GM12878 (cell line): ENCODE measurements around the gene SPINT3.

DNA sequence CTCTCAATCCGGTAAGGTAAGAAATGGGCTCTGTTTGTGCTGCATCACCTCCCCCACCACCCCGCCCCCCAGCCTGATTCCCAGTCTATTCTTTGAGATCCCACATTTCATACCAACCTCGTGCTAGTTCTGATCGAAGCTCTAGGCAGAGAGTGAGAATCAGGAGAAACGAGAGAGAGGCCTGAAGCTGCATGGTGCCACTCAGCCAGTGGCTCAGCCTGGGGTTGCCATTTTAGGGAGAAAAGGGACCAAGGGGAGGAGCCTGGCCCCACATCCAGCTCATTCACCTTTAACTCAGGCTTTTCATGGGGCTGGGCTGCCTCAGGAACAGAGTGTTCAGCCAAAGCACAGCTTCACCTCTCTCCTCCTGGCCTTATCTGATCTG is at the start of gene SPINT3:
Gene SPINT3, minus strand, starts transcription at position 207 of the 385 bp plus-strand sequence.
- RAMPAGE, long total RNA, result no peak
- RRBS, 2 experiments, result no CpG with 5 or more reads among the region's 5 CpGs
CAGE:
- cytosol, long polyA minus RNA, result no peak
- cytosol, long polyA plus RNA, result no peak
- long polyA plus RNA, result no peak
- nucleolus, long total RNA, result no peak
- nucleus, long polyA plus RNA, result no peak
- nucleus, long total RNA, result no peak

GRCh38 chr20:45812799-45813502 is 507 bp downstream of the UBE2C start:
- RAMPAGE, long total RNA, result no peak
- RRBS, 2 experiments, result 0% methylated on average over 1 of the region's 27 CpGs
CAGE:
- cytosol, long polyA minus RNA, result no peak
- cytosol, long polyA plus RNA, result start-site peak on the plus strand at chr20:45812995-45813055, 383 and 295 reads in 2 replicates
- long polyA plus RNA, result start-site peak on the plus strand at chr20:45812995-45813084, 217 and 244 reads in 2 replicates
- nucleolus, long total RNA, result start-site peak on the plus strand at chr20:45813005-45813023, 108 reads; start-site peak on the plus strand at chr20:45813239-45813326, 19 reads
- nucleus, long polyA plus RNA, result start-site peak on the plus strand at chr20:45812998-45813048, 266 and 127 reads in 2 replicates
- nucleus, long total RNA, result start-site peak on the plus strand at chr20:45813009-45813016, 5 reads

DNA sequence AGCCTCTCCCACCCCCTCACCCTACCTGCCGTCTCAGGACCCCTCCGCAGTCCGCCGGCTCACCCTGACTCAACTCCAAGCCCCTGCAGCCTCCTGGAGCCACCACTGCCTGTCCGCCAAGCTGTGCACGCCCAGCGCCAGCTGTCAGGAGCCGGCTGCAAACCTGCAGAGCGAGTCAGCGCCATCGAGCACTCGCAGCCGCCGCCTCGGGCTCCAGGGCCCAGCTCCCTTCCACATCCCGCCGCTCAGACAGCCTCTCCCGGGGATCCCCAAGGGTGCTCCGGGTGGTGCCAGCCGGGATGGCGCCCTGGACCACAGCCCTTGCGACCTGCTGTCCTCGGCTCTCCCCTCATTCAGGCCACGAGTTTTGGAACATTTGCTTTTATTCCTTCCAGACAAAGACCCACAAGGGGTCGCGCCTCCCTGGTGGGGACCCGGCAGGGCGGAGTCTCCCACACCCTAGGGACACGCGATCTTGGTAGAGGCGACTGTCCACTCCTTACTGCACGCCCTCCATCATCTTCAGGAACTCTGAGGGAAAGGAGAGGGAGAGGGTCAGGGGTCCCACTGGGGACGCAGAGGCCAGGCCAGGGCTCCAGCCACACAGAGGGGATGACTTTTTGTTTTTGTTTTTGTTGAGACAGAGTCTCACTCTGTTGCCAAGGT is 4.1 kb downstream of the TNNC2 start:
- RAMPAGE, long total RNA, result no peak
- RRBS, 2 experiments, result 8 to 42% methylated on average over 7 to 13 of the region's 33 CpGs
CAGE:
- cytosol, long polyA minus RNA, result no peak
- cytosol, long polyA plus RNA, result no peak
- long polyA plus RNA, result no peak
- nucleolus, long total RNA, result no peak
- nucleus, long polyA plus RNA, result no peak
- nucleus, long total RNA, result no peak

GRCh38 chr20:45893850-45894616 is 2.9 kb downstream of the CTSA start:
- RAMPAGE, long total RNA, result no peak
- RRBS, 2 experiments, result no CpG with 5 or more reads among the region's 7 CpGs
CAGE:
- cytosol, long polyA minus RNA, result start-site peak on the plus strand at chr20:45894004-45894014, 17 reads
- cytosol, long polyA plus RNA, result no peak
- long polyA plus RNA, result no peak
- nucleolus, long total RNA, result no peak
- nucleus, long polyA plus RNA, result no peak
- nucleus, long total RNA, result no peak

DNA sequence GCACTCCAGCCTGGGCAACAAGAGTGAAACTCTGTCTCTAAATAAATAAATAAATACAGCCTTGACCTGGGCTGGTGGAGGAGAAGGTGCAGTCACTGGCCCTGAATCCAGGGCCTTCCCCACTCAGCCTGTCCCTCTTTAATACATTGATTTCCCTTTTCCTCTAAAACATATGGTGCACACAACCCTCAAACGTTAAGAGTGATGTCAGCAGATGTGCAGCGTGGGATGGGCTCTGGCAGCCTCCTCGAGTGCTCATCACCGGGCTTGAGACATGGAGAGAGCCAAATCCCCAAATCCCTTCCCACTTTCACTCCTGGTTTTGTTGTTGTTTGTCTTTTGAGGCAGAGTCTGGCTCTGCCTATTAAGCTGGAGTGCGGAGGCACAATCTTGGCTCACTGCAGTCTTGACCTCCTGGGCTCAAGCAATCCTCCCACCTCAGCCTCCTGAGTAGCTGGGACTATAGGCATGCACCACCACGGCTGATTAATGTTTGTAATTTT is 5.8 kb upstream of the PLTP start:
- RAMPAGE, long total RNA, result no peak
- RRBS, 2 experiments, result no CpG with 5 or more reads among the region's 6 CpGs
CAGE:
- cytosol, long polyA minus RNA, result no peak
- cytosol, long polyA plus RNA, result no peak
- long polyA plus RNA, result no peak
- nucleolus, long total RNA, result no peak
- nucleus, long polyA plus RNA, result no peak
- nucleus, long total RNA, result no peak

DNA sequence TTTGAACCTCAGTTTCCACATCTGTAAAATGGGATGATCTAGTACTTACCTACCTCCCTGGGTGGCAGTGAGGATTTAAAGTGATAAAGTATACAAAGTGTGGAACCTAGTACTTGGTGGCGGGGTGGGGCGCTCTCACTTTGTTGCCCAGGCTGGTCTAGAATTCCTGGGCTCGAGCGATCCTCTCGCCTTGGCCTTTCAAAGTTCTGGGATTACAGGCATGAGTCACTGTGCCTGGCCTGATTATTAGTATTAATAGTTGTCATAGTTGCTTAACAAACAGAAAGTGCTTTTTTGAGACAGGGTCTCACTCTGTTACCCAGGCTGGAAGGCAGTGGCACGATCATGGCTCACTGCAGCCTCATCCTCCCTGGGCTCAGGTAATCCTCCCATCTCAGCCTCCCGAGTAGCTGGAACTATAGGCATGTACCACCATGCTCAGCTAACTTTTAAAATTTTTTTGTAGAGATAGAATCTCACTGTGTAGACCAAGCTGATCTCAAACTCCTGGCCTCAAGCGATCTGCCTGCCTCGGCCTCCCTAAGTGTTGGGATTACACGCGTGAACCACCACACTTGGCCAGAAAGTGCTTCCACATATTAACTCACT is 7.1 kb upstream of the PLTP start:
- RAMPAGE, long total RNA, result no peak
- RRBS, 2 experiments, result no CpG with 5 or more reads among the region's 11 CpGs
CAGE:
- cytosol, long polyA minus RNA, result no peak
- cytosol, long polyA plus RNA, result no peak
- long polyA plus RNA, result no peak
- nucleolus, long total RNA, result no peak
- nucleus, long polyA plus RNA, result no peak
- nucleus, long total RNA, result no peak

GRCh38 chr20:45993313-45993908 is 15.3 kb upstream of the MMP9 start:
- RAMPAGE, long total RNA, result no peak
- RRBS, 2 experiments, result no CpG with 5 or more reads among the region's 9 CpGs
CAGE:
- cytosol, long polyA minus RNA, result no peak
- cytosol, long polyA plus RNA, result no peak
- long polyA plus RNA, result no peak
- nucleolus, long total RNA, result no peak
- nucleus, long polyA plus RNA, result no peak
- nucleus, long total RNA, result no peak

- RAMPAGE, long total RNA, result no peak
- RRBS, 2 experiments, result 3 to 14% methylated on average over 34 of the region's 69 CpGs
CAGE:
- cytosol, long polyA minus RNA, result no peak
- cytosol, long polyA plus RNA, result no peak
- long polyA plus RNA, result no peak
- nucleolus, long total RNA, result no peak
- nucleus, long polyA plus RNA, result no peak
- nucleus, long total RNA, result no peak
Observed at GRCh38 chr20:46031450-46032396, 2.7 kb downstream of the SLC12A5 start.

GRCh38 chr20:46348366-46348820 is 15.8 kb downstream of the SLC35C2 start:
- RAMPAGE, long total RNA, result no peak
- RRBS, 2 experiments, result no CpG with 5 or more reads among the region's 13 CpGs
CAGE:
- cytosol, long polyA minus RNA, result no peak
- cytosol, long polyA plus RNA, result no peak
- long polyA plus RNA, result no peak
- nucleolus, long total RNA, result no peak
- nucleus, long polyA plus RNA, result no peak
- nucleus, long total RNA, result no peak

DNA sequence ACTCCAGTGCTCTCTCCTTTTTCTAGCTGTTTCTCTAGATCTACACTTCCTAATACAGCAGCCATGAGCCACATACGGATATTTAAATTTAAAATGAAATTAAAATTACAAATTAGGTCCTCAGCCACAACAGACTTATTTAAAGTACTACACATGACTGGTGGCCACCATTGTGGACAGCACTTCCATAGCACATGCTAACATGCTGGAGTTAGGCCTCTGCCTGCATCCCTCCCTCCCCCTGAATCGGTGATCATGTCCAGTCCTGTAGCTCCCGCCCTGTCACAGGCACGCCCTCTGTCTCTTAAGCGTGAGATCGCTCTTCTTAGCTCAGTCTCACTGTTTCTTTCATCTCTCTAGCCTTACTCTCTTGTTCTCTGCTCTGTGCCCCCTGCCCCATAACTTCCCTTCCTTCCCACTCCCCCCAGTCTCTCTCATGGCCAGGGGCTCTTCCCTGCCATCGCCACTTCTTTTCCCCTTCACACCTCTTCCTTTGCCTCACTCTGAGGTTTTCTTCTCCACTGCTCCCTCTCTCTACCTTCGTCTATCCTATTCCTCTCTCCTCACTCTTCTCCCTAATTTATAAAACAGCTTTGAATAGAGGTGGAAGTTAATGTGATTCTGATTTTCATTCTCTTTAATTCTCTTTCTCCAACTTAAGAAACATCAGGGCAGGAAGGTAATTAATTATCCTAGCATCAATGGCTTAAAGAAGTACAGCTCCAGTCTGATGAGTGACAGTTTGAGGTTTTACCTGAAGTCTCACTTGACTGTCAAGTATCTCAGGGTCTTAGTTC is 13.4 kb upstream of the SLC35C2 start:
- RAMPAGE, long total RNA, result no peak
- RRBS, 2 experiments, result no CpG with 5 or more reads among the region's 8 CpGs
CAGE:
- cytosol, long polyA minus RNA, result no peak
- cytosol, long polyA plus RNA, result no peak
- long polyA plus RNA, result no peak
- nucleolus, long total RNA, result no peak
- nucleus, long polyA plus RNA, result no peak
- nucleus, long total RNA, result no peak

- RAMPAGE, long total RNA, result no peak
- RRBS, 2 experiments, result no CpG with 5 or more reads among the region's 5 CpGs
CAGE:
- cytosol, long polyA minus RNA, result no peak
- cytosol, long polyA plus RNA, result no peak
- long polyA plus RNA, result no peak
- nucleolus, long total RNA, result no peak
- nucleus, long polyA plus RNA, result no peak
- nucleus, long total RNA, result no peak
Observed at GRCh38 chr20:46686614-46687257, 2.5 kb downstream of the TP53RK start.

GRCh38 chr20:46928559-46929182 is 34.0 kb downstream of the EYA2 start:
- RAMPAGE, long total RNA, result no peak
- RRBS, 2 experiments, result 35 to 56% methylated on average over 4 of the region's 12 CpGs
CAGE:
- cytosol, long polyA minus RNA, result no peak
- cytosol, long polyA plus RNA, result no peak
- long polyA plus RNA, result no peak
- nucleolus, long total RNA, result no peak
- nucleus, long polyA plus RNA, result no peak
- nucleus, long total RNA, result no peak

DNA sequence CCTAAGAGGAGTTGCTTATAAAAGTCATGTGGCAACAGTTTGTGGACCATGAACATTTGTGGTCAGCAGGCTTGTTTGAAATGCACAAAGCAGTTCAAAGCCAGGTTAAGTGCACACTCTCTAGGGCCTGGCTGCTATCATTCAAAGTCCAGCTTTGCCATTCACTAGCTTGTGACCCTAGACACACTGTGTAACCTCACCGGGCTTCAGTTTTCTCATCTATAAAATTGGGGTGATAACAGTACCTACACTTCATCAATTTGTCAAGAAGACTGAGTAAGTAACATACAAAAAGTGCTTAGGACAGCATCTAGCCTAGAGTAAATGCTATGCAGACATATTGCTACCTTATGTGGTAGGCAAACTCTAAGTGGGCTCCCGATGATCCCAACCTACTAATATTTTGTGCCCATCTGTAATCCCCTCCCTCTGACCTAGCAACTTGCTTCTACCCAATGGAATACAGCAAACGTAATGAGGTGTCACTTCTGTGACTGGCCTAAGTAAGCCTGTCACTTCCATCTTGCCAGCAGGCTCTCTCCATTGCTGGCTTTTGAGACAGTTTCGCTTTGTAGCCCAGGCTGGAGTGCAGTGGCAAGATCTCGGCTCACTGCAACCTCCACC is 122.9 kb downstream of the ZMYND8 start:
- RAMPAGE, long total RNA, result no peak
- RRBS, 2 experiments, result no CpG with 5 or more reads among the region's 5 CpGs
CAGE:
- cytosol, long polyA minus RNA, result no peak
- cytosol, long polyA plus RNA, result no peak
- long polyA plus RNA, result no peak
- nucleolus, long total RNA, result no peak
- nucleus, long polyA plus RNA, result no peak
- nucleus, long total RNA, result no peak

DNA sequence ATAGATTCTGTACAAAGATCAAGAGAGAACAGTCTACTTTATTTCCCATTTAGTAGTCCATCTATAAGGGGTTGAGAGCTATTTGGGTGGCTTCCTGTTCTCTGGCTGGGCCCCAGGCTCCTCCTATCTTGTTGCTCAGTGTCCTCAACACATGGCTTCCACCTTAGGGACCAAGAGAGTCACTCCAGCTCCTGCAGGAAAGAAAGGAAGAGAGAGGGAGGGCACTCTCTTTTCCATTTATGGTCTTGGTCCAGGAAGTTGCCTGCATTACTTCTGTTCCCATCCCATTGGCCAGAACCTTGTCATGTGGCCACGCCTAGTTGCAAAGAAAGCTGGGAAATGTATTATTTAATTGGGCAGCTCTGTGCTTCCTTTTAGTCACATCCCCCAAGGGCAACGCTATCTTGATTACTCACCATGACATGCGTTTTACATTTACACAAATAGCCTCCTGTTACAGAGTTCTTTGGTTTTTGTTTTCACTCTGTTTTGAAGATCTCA is 35.5 kb upstream of the ZMYND8 start:
- RAMPAGE, long total RNA, result no peak
- RRBS, 2 experiments, result no CpG with 5 or more reads among the region's 3 CpGs
CAGE:
- cytosol, long polyA minus RNA, result no peak
- cytosol, long polyA plus RNA, result no peak
- long polyA plus RNA, result no peak
- nucleolus, long total RNA, result no peak
- nucleus, long polyA plus RNA, result no peak
- nucleus, long total RNA, result no peak

- RAMPAGE, long total RNA, result no peak
- RRBS, 2 experiments, result no CpG with 5 or more reads among the region's 5 CpGs
CAGE:
- cytosol, long polyA minus RNA, result no peak
- cytosol, long polyA plus RNA, result no peak
- long polyA plus RNA, result no peak
- nucleolus, long total RNA, result no peak
- nucleus, long polyA plus RNA, result no peak
- nucleus, long total RNA, result no peak
Observed at GRCh38 chr20:47400681-47401071, 44.2 kb upstream of the ZMYND8 start.

DNA sequence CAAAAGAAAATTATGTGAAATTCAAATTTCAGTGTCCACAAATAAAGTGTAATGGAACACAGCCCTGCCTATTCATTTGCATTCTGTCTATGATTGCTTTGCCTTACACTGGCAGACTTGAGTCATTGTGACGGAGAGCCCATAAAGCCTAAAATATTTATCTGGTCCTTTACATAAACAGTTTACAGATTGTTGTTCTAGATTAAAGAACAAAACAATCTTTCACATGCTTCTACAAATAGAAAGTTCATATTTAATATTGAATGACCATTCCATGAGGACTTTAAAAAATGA is 66.1 kb upstream of the NCOA3 start:
- RAMPAGE, long total RNA, result no peak
- RRBS, 2 experiments, result no CpG with 5 or more reads among the region's 1 CpG
CAGE:
- cytosol, long polyA minus RNA, result no peak
- cytosol, long polyA plus RNA, result no peak
- long polyA plus RNA, result no peak
- nucleolus, long total RNA, result no peak
- nucleus, long polyA plus RNA, result no peak
- nucleus, long total RNA, result no peak

GRCh38 chr20:47741854-47742540 is 43.3 kb downstream of the SULF2 start:
- RAMPAGE, long total RNA, result no peak
- RRBS, 2 experiments, result no CpG with 5 or more reads among the region's 15 CpGs
CAGE:
- cytosol, long polyA minus RNA, result no peak
- cytosol, long polyA plus RNA, result no peak
- long polyA plus RNA, result no peak
- nucleolus, long total RNA, result no peak
- nucleus, long polyA plus RNA, result no peak
- nucleus, long total RNA, result no peak

GRCh38 chr20:47763701-47764853 is 21.2 kb downstream of the SULF2 start:
- RAMPAGE, long total RNA, result no peak
- RRBS, 2 experiments, result no CpG with 5 or more reads among the region's 16 CpGs
CAGE:
- cytosol, long polyA minus RNA, result no peak
- cytosol, long polyA plus RNA, result no peak
- long polyA plus RNA, result no peak
- nucleolus, long total RNA, result no peak
- nucleus, long polyA plus RNA, result no peak
- nucleus, long total RNA, result no peak

- RAMPAGE, long total RNA, result no peak
- RRBS, 2 experiments, result no CpG with 5 or more reads among the region's 8 CpGs
CAGE:
- cytosol, long polyA minus RNA, result no peak
- cytosol, long polyA plus RNA, result no peak
- long polyA plus RNA, result no peak
- nucleolus, long total RNA, result no peak
- nucleus, long polyA plus RNA, result no peak
- nucleus, long total RNA, result no peak
Observed at GRCh38 chr20:48120082-48120495, 334.8 kb upstream of the SULF2 start.

DNA sequence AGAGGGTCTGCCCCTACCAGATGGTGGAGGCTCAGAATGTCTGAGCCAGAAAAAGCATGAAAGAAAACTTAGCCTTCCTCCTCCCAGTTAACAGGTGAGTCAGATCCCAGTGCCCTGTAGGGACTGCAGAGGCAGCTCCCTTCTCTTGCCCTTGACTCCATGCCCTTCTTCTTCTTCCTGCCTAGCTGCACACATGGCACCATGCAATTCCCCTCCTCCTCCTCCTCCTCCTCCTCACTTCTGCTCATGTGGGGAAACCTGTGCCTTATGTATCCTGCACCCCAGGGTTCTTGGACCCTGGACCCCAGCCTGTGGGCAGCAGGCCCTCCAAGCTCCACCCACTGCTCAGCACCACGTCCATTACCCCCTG is 410.1 kb upstream of the SULF2 start:
- RAMPAGE, long total RNA, result no peak
- RRBS, 2 experiments, result no CpG with 5 or more reads among the region's 1 CpG
CAGE:
- cytosol, long polyA minus RNA, result no peak
- cytosol, long polyA plus RNA, result no peak
- long polyA plus RNA, result no peak
- nucleolus, long total RNA, result no peak
- nucleus, long polyA plus RNA, result no peak
- nucleus, long total RNA, result no peak